ENCODE results near the genes KRTAP9-2, KRTAP9-7, KRT38 and NKIRAS2.

- PRO-cap: no peak
Measured at GRCh38 chr17:41226446-41226894, at the start of gene KRTAP9-2. TSS of gene KRTAP9-2 (plus strand) at chr17:41226648.

GRCh38 chr17:41275537-41275870 is at the start of gene KRTAP9-7:
TSS of gene KRTAP9-7 (plus strand) at chr17:41275698.
- PRO-cap: no peak

- PRO-cap: no peak
Measured at GRCh38 chr17:41440874-41441262, at the start of gene KRT38. TSS of gene KRT38 (minus strand) at chr17:41440983.

DNA sequence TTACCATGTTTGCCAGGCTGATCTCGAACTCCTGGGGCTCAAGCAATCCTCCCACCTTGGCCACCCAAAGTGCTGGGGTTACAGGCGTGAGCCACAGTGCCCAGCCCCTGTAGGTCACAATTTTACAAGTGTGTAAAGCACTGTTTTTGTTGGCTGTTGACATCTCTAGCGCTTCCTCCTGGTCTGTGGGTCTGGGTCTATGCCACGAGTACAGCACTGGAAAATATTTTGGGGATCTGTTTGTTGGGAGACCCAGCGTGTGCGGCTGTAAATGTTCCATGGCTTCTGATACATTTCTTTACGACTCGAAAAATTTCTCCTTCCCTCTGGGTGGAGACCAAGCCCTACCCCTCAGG is 1.4 kb downstream of the KRT19 start:
- PRO-cap: no peak

DNA sequence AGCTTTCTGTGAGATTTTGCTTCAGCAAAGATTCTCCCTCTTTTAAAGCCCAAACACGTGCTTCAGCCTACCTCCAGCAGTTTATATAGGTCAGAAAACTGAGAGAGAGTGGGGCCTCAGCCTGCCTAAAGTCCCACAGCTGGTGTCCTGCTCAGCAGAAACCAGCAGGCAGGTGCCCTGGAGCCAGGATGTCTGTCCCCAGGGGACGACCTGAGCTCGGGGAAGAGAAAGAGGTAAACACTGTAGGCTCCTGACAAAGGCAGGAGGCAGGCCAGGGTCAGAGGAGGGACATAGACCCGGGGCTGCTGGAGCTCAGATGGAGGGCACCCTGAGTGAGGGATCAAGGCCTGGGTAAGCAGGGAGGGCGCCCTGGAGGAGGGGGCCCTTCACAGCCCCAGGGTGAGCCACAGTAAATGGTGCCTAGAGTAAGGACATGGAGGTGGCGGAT is 12.2 kb upstream of the KRT19 start:
- PRO-cap: no peak

DNA sequence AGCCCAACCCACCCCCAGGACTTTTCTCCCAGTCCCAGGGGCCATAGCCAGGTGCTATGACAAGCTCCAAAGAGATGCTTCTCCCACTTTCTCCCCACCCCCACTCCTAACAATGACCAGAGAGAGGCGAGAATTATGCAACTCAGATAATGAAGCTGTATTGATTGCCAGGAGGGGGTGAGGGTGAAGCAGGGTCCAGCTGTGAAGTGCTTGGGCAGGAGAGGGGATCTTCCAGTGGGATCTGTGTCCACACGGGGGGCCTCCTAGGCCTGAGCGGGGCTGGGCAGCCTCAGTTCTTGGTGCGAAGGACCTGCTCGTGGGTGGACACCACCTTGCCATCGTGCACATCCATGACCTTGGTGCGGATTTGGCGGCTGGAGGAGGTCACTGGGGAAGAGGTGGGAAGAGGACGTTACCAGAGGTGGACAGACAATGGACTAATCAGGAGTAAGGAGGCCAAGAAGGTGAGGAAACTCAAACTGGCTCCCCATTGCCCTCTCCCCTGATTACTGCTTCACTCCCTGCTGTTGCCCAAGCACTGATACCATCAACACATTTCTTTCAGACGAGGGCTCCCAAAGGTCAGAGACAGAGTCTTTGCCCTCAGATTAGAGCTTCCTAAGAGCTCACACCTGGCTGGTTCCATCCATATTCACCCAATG is 4.4 kb downstream of the KRT14 start:
- PRO-cap: no peak

DNA sequence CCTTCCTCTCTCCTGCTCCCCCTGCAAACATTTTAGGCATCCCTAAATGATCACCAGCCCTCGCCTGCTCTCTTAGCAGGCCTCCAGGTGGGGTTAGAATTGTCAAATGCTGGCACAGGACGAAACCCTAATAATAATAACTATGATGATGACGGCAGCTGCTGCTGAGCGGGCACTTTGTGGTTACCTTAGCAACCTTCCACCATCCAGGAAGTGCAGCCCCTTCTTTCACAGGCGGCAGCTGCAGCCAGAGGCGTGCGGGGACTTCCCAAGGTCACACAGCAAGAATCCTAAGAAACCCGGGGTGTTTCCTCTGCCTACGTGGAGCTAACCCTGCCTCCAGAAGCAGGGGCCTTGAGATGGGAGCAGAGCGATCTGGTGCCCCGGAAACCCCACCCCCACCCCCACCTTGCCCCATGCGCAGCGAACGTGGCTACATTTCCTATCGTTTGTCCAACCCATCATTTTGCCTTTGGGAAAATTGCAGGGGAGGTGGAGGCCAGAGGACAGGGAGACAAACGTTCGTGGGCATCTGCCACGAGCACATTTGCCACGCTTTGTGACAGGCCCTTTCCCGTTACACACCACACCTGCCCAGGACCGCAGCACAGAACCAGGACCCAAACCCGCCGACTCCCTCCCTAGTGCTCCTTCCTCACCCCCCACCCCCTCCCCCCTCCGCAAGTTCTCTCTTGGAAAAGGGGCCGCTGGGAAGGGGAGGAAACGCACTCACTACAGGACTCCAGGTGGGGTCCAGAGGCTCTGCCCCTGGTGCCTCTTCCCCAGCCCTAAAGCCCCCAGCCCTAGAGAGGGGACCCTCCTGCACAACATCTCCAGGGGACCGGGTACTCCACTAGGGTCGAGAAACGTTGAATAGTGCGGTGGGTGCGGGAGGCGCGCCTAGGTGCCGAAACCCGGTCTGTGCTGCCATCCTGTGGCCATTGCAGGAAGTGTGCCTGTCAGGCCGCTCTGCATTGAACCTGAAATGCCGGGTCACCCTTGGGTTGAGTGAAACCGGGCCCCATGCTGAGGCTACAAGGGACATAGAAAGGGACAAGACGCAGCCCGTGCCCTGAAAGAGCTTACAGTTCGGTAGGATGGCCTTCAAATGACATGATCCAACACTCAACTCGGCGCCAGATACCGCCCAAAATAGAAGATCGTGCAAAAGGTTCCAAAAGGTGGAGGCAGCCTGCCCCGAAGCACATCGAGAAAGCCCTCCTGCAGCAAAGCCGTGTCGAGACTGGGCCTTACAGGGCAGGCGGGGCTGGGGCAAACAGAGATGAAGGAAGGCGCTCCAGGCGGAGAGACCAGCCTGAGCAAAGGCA is 22.0 kb upstream of the EIF1 start:
- PRO-cap: unidirectional peak, plus-strand start at position 342 of the sequence; unidirectional peak, minus-strand start at position 875 of the sequence

DNA sequence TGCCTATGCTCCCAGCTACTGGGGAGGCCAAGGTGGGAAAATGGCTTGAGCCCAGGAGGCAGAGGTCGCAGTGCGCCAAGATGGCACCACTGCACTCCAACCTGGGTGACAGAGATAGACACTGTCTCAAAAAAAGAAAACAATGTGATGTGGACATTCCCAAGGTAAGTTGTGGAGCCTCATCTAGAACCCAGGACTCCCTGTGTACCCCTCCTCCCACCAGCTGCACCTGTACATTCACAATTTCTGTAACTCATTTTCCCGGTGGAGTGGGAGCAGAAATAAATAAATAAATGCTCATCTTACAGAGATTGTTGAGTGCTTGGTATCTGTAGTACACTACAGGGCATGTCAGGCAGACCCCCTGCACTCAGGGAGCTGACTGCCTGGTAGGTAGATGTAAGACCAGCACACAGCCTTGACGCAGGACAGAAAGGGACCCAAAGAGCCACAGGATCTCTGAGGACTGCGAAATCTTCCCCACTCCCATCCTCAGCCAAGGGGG is 6.4 kb downstream of the EIF1 start:
- PRO-cap: no peak

DNA sequence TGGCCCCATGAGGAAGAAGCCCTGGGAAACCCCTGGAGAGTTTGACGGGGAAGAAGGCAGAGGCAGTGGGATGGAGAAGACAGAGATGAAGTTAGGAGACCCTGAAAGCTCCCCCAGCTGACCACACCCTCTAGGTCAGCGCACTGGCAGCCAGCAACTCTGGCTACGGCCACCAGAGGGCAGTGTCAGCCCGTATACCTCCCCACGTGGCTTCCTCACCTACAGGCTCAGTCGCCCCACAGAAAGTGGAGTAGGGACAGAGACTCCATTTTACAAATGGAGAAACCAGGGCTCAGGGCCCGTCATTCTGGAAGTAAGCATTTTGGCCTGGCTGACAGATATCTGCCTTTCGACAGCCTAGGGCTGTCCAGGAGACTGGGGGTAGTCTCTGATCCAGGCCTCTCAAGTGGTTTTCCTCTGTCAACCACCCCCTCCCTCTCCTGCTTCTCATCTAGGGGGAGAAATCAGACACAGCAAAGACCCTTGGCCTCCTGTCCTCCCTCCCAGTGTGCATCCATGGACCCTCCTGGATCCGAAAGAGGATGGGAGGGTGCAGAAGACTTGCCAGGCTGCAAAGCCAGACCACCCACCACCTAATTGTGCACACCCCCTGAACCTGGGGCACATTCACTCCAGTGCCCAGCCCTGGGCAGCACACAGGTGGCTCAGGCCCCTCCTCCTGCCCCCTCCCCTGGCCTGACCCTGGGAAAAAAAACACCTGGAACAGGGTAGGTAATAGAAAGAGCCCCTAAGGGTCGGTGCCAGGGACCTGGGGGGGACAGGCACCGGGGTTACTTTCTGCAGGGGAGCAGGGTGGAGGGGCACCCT is 3.8 kb upstream of the HAP1 start:
- PRO-cap: no peak

DNA sequence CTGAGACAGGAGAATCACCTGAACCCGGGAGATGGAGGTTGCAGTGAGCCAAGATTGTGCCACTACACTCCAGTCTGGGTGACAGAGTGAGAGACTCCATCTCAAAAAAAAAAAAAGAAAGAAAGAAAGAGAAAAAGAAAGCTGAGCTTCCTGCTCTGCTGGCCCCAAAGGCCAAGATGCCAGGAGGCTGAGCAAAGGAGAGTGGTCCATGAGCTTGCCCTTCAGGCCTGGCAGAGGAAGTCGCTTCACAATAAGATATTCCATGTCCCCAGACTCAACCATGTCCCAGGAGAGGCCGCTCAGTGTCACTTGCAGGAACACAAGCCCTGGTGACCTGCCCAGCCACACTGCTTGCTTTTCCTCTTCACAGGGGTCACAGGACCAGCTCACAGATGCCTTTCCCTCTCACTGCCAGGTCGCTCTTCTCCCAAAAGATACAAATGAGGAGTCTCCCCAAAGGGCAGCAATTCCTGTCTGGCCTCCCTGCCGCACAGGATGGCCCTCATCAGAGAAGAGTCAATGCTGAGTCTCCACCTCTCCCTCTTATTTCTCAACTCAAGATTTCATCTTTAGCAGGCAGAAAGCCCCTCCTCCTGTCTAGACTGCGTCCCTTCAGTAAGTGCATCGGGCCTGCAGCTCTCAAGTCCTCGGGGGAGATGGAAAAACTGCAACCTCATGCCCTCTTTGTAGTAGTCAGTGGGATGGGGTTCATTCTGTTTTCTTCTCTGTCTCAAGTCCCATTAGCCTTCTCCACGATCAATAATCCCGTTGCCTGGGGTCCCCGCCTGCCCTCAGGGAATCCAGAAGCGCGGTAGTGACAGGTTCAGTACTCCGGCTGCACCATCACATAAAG is 5.0 kb downstream of the JUP start:
- PRO-cap: no peak

GRCh38 chr17:41885900-41886321 is 20.7 kb upstream of the KLHL11 start:
- PRO-cap: no peak

DNA sequence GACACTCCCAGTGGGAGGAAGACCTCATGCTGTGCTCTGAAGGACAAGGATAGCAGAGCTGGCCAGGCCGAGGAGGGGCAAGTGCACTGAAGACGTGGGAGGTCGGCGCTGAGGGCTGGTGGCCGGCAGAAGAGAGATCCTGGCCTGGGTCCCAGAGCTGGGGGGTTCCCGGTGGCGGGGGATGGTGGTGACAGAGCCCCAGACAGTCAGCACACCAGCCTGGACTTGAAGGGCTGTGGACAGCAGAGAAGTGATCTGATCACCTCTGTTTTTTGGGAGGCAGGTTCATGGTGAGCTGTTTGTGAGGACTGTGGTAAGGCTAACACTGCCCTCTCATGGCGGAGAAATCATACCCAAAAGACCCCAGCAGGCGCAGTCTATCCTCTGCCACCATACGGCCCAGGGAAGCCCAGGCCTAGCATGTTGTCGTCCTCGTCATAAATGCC is 7.0 kb upstream of the CNP start:
- PRO-cap: no peak

- PRO-cap: no peak
Measured at GRCh38 chr17:41974760-41975776, 8.5 kb downstream of the CNP start.

GRCh38 chr17:41983364-41983966 is 16.9 kb downstream of the CNP start:
- PRO-cap: no peak

- PRO-cap: bidirectional peak, plus-strand start at chr17:42020072, minus-strand start at chr17:42019997
Measured at GRCh38 chr17:42019676-42020501, at the start of gene NKIRAS2. TSS of gene NKIRAS2 (plus strand) at chr17:42020090.

GRCh38 chr17:42024057-42024472 is 4.2 kb downstream of the NKIRAS2 start:
- PRO-cap: no peak

- PRO-cap: no peak
Measured at GRCh38 chr17:42101519-42102033, 3.3 kb upstream of the ZNF385C start.

- PRO-cap: no peak
Measured at GRCh38 chr17:42178798-42179003, 2.2 kb downstream of the KCNH4 start.

DNA sequence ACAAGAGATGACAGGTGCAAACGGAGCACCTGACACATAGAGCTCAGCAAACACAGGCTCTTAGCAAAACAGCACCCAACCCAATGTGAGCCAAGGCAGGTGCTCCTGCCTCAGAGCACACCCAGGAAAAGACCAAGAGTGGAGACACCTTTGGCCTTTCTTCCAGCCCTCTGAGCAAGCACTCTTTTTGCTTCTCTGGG is 241 bp downstream of the HCRT start:
- PRO-cap: no peak

- PRO-cap: no peak
Measured at GRCh38 chr17:42185574-42186038, 354 bp upstream of the HCRT start.